Smooth muscle cell (in vitro differentiated cells): ENCODE measurements around a stretch of chr12.

- RAMPAGE, long total RNA, result no peak
Observed at GRCh38 chr12:94263915-94264454, 115.6 kb downstream of the PLXNC1 start.

- RAMPAGE, long total RNA, result no peak
Observed at GRCh38 chr12:94304917-94305756, 154.5 kb downstream of the CEP83 start.

GRCh38 chr12:94367422-94368364, 92.0 kb downstream of the CEP83 start:
- RAMPAGE, long total RNA, result no peak

DNA sequence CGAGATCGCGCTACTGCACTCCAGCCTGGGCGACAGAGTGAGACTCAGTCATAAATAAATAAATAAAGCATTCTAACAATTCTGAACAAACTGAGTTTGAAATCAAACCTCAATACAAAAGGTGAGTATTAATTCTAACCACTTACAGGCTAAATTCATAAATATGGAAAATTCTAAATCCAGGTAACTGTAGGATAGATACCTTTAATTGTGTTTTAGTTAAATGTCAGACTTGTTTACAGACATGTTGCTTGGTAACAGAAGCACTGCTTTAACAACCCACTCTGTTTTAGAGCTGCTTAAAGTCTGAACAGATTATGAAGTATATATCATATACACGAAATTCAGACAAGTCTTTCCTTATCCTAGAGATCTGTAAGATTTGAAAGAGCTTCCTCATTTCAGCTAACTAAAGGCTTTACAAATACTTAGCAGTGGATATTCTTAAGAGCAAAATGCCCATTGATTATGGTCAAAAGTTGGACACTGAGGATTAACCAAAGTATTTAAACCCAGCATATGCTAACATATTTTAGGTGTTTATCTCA, 907 bp downstream of the CEP83 start:
- RAMPAGE, long total RNA, result no peak

DNA sequence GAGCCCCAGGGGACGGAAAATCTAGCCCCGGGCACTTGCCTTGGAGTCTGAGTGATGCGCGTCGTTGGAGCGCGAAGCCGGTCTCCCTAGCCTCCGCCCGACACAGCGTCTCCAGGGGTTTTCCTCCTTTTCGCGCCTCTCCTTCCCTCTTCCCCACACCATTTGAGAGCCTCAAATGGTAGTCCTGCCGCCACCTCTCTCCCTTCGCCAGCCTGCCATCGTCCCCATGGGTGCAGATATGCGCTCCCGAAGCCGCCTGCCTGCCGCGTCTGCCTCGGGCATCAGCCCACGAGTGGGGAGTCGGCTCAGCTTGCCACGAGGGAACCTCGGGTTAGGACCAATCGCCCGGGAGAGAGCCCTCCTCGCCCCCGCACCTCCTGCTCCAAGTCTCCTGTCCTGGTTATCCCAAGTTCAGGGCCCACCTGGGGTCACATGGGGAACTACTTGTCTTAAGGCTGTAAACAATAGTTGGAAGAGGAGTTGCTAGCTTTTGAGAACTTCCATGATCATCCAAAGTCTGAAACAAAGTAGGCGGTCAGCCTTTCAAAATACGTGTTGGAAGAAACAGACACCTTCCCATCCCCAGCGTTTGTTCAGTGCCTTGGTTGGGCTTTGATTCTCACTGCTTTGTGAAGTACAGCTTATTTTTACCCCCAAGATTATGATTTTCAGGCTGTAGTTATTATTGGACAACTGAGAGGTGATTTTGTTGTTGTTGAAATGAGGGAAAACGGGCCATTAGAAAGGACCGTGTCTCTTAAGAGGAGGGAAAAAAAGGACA, 684 bp upstream of the CEP83 start:
- RAMPAGE, long total RNA, result no peak

- RAMPAGE, long total RNA, result no peak
Observed at GRCh38 chr12:94557786-94558380, 92.5 kb downstream of the TMCC3 start.

DNA sequence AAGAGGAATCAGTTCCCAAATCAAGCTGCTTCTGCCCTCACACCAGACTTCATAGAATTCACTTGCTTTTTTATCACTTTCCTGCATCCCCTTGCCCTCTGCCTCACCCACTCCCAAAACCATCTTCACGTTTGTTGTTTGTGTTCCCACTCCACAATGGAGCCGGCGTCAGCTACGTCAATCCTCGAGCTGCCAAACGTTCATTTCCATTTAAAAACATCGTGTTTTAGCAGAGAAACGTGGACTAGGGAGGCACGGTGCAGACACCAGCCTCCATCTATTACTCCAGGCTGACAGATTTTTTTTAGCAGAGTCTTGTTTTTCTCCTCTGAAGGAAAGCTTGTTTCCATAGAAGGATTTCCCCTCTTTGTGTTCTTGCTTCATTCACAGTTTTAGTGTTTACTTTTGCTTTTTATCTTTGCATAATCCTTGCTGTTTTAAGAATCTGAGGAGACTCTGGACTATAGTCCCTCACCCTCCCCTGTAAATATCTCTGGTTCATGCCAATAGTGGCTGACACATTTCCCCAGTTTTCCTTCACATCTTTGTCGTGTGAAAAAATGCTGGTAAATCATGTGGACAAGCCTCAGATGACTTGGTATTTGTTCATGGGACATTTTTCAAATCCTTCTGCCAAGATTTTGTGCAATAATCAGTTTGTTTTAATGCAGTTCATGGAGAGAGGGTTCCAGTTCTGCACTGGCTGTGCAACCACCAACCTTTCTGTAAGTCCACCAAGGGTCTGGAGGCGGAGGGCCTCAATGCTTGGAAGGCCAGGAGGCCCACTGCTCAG, 39.8 kb upstream of the TMCC3 start:
- RAMPAGE, long total RNA, result no peak

GRCh38 chr12:94830912-94831508, 172.5 kb downstream of the NDUFA12 start:
- RAMPAGE, long total RNA, result no peak

DNA sequence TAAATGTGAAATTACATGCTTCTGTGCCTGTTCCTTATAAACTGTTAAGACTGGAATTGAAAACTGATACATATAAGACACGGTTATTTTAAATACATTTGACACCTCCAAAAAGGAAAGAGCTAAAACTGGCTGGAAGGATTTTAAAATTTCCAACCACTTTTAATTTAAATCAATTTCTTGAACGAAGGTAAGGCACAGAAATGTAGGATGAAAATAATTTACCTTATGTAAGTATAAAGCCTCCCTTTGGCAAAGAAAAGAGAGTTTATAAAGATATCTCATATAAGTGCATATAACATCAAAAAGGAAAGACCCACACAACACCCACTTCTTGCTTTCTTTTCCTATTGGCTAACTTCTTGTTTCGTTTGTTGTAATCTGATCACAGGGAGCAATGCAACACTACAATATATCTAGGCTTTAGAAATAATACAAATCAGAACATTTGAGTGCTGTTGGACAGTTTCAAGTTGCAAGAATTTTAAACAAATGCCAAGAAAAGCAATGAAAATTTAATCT, 1.4 kb downstream of the FGD6 start:
- RAMPAGE, long total RNA, result no peak

DNA sequence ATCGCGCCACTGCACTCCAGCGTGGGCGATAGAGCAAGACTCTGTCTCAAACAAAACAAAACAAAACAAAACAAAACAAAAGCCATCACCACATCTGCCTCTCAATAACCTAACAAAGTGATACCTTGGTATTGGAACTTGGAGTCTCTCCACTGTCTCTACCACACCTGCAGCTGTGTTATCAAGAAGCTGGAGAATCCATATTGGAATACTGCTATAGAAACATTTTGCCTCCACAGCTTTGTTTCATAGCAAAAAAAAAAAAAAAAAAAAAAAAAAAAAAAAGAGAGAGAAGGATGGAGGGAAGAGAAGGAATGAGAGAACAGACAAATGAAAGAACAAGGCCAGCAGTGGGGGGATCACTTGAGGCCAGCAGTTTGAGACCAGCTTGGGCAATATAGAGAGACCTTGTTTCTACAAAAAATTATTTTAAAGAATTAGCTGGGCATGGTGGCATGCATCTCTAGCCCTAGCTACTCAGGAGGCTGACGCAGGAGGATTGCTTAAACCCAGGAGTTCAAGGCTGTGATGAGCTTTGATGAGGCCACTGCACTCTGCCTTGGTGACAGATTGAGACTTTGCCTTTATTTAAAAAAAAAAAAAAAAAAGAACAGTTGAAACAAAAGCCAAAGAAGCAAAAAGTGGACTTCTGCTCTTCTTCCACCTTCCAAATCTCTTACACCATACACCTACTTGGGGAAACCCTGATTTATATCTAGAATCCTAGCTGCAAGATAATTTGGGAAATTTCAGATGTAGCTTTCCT, 8.1 kb downstream of the VEZT start:
- RAMPAGE, long total RNA, result no peak

DNA sequence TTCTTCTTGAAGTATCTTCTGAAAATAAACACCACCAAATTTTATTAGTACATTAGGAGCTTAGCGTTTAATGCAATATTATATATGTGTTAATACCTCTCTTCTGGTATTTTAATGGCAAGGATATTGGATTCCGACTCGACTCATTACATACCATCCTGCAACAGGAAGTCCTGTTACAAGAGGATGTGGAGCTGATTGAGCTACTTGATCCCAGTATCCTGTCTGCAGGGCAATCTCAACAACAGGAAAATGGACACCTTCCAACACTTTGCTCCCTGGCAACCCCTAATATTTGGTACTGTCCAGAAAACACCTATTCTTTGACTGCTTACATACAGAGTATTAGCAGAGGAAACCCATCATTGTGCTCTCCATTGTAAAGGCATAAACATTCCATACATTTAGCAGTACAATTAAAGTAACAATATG, 45.2 kb downstream of the VEZT start:
- RAMPAGE, long total RNA, result no peak

GRCh38 chr12:95454756-95455165, 19.2 kb upstream of the METAP2 start:
- RAMPAGE, long total RNA, result no peak

DNA sequence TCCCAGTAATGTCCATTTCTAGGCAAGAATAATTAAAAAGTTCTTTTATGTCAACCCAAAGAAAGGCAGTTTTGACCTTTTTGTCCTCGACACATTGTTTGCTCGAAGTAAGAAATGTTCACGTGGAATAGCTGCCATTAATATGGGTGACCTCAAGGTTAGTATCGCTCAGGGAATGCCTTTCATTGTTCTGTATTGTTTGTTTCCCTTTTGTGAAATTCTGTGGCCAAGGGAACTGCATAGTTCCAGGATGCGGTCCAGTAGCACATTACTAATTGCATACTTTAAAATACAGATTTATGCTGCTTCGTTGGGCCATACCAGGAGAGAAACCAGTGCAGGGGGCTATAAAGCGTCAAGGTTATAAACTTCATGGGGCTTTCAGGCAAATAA, 73.3 kb upstream of the USP44 start:
- RAMPAGE, long total RNA, result no peak

- RAMPAGE, long total RNA, result no peak
Observed at GRCh38 chr12:95633092-95634244, 82.2 kb upstream of the USP44 start.

DNA sequence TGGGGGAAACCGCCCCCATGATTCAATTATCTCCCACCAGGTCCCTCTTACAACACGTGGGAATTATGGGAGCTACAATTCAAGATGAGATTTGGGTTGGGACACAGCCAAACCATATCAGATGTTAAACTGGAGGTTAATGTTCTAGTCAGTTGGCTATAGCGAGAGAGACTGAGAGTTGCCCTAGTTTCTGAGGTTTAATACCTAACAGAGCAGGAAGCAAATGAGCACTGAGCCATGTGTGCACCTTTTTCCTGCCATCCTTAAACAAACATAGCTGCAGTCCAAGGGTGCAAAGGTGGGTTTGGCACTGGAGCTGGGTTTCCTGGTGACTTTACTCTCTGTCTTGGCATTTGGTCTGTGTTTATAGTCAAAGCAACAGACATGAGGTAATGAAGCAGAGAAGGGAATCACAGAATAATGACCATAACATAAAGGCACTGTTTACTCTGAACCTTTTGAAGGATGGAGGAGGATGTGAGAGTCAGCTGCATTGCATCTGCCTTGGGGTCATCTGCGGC, 83.6 kb upstream of the USP44 start:
- RAMPAGE, long total RNA, result no peak

GRCh38 chr12:95658179-95659069, 107.1 kb upstream of the USP44 start:
- RAMPAGE, long total RNA, result no peak

- RAMPAGE, long total RNA, result no peak
Observed at GRCh38 chr12:95694223-95694689, 96.3 kb downstream of the NTN4 start.

DNA sequence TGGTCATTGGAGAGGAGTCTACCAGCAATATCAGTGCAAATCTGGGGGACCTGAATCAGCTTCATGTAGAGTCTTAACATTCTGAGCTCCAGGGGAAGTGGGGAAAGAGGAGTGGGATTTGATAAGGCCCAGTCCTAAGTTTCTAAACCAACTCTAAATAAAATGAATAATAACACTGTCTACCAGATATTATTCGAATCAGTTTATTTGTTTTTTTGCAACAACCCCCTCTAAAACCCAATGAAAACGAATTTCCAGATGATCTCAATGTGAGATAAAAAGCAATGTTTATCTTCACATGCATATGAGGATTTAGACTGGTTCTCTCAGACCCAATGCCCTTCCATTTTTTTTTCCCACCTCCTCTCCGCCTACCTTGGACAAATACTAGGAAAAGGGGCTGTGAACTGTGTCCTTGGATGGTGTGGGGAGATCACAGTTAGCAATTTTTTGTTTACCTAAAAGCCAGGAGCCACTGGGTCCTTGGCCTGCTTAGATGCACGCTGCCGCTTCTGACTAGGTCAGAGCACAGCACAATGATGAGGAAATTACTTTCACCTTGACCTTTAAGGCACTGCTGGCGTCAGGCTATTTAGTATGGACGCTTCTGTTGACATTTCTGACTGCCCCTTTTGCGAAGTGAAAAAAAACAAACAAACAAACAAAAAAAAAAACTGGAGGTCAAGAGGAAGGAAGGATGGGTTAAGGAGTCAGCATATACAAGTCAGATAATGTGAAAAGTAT, 2.0 kb downstream of the CCDC38 start:
- RAMPAGE, long total RNA, result no peak

GRCh38 chr12:95943916-95944380, 817 bp downstream of the AMDHD1 start:
- RAMPAGE, long total RNA, result no peak

DNA sequence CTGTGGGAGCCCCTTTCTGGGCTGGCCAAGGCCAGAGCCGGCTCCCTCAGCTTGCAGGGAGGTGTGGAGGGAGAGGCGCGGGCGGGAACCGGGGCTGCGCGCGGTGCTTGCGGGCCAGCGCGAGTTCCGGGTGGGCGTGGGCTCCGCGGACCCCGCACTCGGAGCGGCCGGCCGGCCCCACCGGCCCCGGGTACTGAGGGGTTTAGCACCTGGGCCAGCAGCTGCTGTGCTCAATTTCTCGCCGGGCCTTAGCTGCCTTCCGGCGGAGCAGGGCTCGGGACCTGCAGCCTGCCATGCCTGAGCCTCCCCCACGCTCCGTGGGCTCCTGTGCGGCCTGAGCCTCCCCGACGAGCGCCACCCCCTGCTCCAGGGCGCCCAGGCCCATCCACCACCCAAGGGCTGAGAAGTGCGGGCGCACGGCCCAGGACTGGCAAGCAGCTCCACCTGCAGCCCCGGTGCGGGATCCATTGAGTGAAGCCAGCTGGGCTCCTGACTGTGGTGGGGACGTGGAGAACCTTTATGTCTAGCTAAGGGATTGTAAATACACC, 73.5 kb upstream of the LTA4H start:
- RAMPAGE, long total RNA, result no peak